ENCODE results near the gene CX3CL1.

DNA sequence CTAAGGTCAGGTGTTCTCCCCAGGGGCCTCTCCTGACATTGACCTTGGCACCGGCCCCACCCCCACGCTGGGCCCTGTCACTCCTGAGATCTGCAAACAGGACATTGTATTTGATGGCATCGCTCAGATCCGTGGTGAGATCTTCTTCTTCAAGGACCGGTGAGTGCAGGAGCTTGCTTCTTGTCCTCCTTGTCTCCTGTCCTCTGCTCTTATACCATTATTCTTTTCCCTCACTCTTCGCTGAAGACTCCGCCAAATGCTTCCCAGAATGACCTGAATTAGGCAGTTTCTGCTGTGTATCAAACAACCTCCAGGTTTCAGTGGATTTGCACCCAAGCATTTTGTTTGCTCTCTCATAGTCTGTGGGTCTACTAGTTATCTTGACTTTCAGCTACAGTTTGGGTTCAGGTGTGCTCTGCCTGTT is 14.1 kb downstream of the MMP2 start:
- RRBS: 13% methylated on average over 4 of the region's 7 CpGs

- RRBS: no CpG with 5 or more reads among the region's 31 CpGs
Observed at GRCh38 chr16:55759983-55760951, 72.6 kb downstream of the CES1 start.

GRCh38 chr16:56193957-56194725 is 2.9 kb downstream of the GNAO1 start:
- RRBS: under 1% methylated on average over 12 of the region's 47 CpGs

DNA sequence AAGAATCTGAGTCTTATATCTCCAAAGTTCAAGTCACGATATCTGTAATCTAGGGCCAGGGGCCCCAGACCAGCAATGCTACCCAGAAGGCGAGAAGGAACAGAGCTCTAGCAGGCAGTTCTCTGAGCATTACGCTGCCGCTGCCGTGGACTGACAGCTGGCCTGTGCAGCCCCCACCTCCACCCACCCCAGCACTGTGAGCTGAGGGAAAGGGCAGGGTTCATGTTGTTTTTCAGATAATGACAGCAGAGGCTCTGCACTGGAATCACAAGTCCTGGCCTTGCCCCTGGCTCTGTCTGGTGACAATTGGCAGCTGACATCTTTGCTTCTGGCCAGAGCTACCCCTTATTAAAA is 72.9 kb downstream of the GNAO1 start:
- RRBS: no CpG with 5 or more reads among the region's 5 CpGs

- RRBS: no CpG with 5 or more reads among the region's 10 CpGs
Observed at GRCh38 chr16:56367077-56367822, 58.1 kb downstream of the AMFR start.

DNA sequence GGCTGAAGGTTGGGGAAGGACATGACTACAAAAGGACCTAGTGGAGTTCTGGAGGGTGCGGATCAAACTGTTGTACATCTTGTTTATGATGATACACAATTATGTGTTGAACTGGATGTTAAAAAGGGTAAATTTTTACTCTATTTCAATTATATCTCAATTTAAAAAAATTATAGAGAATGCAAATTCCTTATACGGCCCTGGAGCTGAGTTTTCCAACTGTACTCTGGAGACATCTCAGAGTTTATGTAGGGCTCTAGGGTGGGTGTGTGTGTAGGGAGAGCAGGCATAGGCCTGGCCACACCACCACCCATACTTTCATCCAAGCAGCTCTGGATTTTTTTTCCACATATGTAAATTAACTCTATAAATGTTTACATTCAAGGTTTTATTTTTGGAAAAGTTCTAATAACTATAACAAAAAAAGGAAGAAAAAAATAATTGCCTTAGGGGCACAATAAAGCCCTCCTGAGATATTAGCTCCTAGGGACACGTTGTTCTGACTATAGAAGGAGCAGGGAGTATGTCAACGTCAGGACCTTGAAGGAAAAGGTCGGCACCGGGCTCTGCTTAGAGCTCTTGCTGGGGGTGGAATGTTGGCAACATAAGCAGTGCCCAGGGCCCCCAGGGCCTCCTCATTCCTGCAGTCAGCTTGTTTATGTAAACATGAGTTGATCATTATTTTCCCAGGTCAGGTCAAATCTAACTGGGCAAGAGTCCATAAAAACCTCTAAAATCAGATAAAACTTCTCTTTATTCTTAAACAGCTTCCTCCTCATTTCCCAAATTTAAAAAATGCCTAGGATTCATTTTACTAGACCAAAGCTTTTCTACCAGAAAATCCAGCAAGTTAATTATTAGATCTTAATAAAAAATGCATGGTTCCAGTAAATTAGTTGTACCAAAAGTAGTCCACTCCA is 54.7 kb downstream of the AMFR start:
- RRBS: no CpG with 5 or more reads among the region's 6 CpGs

- RRBS: no CpG with 5 or more reads among the region's 7 CpGs
Observed at GRCh38 chr16:56400606-56401353, 24.6 kb downstream of the AMFR start.

DNA sequence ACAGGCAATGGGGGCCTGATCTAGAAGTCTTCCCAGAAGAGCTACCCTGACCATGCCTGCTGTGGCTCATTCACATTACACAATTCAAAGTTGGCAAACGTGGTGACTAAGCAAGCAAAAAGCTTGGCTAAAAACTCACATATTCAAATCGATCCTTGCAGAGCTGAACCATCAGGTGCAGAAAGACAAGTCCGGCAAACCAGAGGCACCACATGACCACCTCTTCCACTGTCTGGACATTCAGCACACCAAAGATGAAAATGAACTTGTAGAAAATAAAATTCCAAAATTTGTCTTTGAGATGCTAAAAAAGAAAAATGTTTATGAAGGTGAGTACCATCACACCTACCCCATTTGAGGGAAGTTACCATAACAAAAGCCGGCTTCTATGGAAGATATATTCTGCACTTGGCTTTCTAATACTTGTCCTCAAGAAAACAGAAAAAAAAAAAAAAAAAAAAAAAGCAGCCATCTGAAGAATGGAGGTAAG is 16.0 kb downstream of the AMFR start:
- RRBS: no CpG with 5 or more reads among the region's 4 CpGs

DNA sequence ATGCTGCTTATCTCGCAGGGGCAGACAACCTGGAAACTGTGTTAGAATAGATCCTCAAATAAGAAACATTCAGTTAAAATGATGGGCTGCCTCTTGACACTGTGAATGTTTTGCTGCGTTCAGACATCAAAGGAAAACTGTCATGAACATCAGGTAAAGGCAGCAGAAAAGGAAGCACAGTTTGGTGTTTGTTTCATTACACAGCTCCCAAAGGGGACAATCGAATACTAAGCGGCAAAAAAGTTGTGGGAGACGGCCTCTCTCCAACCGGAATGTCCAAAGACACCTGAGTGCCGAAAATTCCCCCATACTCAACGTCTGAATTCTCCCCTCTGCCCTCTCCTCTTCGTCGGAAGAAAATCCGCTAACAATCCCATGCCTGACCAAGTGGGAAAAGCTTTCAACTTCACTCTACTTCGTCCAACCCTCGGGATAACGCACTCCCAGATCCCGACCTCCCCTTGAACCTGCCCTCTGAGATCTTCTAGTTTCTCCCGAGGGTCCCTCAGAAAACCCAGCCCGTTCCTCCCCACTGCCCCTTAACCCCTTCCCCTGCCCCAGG is 1.1 kb downstream of the AMFR start:
- RRBS: no CpG with 5 or more reads among the region's 17 CpGs

DNA sequence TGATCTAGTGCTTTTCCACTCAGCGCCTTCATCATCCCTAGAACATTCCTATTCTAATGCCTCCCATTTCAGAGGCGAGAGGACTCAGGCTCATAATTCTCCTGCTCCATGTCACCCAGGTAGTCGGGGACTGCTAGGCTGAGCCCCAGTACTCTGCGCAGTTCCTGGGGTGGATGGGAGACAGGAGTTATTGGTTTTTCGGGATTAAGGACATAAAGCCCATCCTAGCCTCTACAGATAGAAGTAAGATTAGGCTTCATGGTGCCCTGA is 351 bp downstream of the MT1A start:
- RRBS: no CpG with 5 or more reads among the region's 5 CpGs

DNA sequence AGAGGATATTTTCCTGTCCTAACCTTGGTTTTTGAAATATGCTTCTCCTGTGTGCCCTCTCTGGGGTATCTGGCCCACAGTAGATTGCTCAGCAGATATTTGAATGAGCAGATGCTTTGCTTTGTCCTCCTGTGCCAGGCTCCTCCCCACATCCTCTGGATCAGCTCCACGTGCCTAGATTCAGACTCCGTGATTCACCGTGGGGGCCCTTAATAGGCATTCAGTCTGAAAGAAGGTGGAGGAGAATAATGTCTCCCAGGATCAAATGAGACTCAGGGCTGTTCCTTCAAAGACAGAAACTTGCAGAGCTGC is 16.1 kb upstream of the SLC12A3 start:
- RRBS: no CpG with 5 or more reads among the region's 3 CpGs

DNA sequence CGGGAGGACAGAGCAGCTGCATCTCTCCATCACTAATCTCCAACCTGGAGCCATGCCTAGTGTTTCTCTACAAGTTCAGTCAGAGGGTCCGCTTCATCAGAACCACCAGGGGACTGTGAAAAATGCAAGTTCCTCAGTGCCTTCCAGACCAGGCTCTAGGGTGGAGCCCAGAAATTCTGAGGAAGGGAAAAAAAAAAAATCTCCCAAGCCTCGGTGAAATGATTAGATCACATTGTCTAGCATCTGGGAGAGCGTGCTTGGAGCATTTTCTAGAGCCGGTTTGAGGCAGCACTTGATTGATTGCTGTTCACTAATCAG is 22.4 kb upstream of the HERPUD1 start:
- RRBS: 48% methylated on average over 1 of the region's 5 CpGs

- RRBS: 96% methylated on average over 1 of the region's 10 CpGs
Observed at GRCh38 chr16:57003685-57004171, 14.4 kb downstream of the NLRC5 start.

- RRBS: no CpG with 5 or more reads among the region's 12 CpGs
Observed at GRCh38 chr16:57062161-57062810, 30.1 kb upstream of the CPNE2 start.

DNA sequence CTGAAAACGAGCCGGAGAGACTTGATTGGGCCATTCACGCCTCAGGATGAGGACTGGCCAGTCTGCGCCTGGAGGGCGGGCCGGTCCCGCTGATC is 128 bp upstream of the PSME3IP1 start:
- RRBS: 2% methylated on average over 5 of the region's 7 CpGs

DNA sequence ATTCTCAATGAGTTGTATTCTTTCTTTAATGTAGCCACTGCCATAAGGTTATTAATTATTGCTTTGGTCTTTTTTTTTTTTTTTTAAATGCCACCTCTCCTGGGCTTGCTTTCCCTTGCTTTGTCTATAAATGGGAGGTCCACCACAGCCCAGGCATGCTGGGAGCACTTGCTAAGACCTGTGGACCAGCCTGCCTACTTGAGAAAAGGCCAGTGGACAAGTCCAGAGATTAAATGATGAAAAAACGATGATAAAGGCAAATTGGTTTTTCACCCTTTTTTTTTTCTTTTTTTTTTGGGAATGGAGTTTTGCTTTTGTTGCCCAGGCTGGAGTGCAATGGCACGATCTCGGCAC is 8.5 kb downstream of the ARL2BP start:
- RRBS: no CpG with 5 or more reads among the region's 3 CpGs

DNA sequence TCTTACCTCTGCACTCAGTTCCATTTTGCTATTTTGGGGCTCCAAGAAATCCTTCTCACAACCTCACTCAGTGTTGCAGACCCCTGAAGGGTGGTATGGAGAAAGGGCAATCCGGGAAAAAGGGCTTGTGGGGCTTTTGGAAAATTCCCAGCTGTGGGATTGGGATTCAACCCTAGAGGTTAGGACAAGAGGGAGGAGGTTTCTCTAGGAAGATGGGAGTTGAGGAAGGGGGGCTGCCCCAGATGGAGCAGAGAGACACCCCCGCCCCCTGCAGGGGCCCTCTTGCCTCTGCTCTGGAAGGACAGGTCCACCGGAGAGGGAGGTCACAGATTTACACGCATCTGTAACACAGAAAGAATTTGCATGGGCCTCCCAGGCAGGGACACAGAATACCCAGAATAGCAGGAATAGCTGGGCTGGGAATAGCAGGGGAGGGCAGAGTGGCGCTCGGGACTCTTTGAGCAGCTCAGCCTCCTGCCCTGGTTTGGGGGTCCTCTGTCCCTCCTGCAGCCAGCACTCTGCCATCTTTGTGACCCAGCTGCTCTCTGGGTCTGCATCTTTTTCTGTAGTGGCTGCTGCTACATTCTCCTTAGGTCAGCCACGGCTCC is 33.7 kb upstream of the PLLP start:
- RRBS: no CpG with 5 or more reads among the region's 7 CpGs

DNA sequence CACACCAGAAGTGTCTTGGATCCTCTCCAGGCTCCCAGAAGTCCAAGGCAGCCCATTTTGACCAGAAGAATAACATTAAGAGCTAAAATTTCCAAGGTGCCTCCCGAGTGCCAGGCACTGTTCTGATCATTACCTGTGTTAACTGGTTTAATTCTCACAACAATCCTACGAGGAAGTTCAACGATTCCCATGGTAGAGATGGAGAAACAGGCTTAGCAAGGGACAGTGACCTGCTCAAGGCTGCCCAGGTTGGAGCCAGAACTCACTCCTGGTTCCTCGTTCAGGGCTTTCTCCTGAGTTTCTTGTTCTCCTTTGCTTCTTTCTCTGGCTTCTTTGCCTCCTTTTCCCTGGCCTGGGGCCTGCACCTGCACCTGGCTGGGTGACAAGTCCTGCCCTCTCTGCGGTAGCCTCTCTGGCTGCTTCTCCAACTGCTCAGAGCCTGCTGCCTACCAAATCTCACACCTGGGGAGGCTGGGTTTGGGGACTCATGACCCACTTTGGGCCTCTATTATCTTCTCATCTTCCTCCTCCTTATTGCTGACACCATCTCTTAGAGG is 2.8 kb downstream of the CCL22 start:
- RRBS: no CpG with 5 or more reads among the region's 5 CpGs

- RRBS: no CpG with 5 or more reads among the region's 30 CpGs
Observed at GRCh38 chr16:57372075-57373218, at the start of gene CX3CL1. CX3CL1 (plus strand) TSS chr16:57372490.

DNA sequence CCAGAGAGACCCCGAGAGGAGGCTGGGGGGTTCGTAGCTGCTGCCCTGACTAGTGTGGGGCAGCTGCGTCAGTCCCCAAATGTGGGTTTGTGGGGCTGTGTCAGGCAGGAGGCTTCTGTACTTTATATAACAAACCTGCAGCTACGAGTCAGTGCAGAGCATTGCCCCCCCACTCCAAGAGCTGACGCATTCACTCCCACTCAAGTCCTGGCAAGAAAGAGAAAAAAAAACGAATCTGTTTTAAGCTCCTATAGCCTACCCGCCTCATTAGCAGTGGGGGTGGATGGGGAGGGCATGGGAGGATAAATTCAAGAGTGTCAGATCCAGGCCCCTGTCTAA is 1.9 kb downstream of the CX3CL1 start:
- RRBS: no CpG with 5 or more reads among the region's 7 CpGs